Thoracic aorta endothelial cell (primary cell): ENCODE measurements around a stretch of chr2.

DNA sequence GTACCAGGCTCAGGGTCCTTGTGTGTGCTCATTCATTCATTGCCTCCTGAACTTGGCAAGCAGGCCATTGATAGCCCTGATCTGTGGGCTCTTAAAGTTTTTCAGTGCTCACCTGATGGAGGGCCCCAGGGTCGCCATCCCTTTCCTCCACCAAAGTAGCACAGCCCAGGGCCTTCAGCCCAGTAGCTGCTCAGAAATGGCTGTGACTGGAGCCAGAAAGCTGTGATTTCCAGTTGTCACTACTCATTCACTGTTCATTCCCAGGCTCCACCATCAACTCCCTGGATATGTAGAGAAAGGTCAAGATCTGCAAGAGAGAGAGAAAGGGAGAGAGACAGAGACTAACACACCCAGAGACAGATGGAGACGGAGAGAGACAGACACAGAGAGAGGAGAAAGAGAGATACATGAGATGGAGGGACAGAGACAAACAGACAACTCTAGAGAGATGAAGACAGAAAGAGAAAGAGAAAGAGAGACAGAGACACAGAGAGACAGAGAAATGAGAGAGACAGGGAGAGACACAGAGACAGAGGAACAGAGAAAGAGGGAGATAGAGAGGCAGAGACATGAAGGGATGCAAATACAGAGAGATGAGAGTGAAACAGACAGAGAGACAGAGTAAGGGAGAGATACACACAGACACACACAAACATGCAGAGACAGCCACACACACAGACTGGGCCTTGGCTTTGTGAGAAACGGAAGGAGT, 32.0 kb downstream of the IL18R1 start:
- CAGE, long polyA plus RNA = no peak

DNA sequence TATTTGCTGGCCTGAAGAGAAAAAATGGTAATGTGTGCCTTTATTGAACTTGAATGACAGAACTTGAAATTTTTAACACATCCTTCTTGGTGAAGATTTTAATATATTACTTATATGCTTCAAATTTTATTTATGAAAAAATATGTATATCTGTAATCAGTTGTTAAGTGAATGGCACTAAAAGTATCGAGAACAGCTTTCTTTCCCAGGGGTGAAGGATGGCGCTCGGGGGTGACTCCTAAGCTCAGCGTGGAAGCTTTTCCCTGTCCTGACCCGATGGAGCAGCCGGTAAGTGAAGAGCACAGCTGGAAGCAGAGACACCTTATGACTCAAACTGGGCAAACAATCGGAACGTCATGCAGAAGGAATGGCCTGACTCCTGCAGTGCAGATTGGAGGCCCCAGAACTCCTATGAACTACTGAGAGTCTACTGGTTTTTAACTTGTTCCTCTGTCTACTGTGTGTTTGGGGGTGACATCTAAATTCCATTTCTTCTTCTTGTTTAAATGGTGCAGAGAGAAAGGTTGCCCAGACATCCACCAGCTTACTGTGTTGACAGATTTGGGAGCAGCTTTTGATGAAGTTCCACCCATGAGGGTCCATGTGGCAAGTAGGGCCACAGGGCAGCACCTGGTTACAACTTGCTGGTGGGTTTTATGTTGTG, 27.8 kb downstream of the MFSD9 start:
- CAGE, long polyA plus RNA = no peak

DNA sequence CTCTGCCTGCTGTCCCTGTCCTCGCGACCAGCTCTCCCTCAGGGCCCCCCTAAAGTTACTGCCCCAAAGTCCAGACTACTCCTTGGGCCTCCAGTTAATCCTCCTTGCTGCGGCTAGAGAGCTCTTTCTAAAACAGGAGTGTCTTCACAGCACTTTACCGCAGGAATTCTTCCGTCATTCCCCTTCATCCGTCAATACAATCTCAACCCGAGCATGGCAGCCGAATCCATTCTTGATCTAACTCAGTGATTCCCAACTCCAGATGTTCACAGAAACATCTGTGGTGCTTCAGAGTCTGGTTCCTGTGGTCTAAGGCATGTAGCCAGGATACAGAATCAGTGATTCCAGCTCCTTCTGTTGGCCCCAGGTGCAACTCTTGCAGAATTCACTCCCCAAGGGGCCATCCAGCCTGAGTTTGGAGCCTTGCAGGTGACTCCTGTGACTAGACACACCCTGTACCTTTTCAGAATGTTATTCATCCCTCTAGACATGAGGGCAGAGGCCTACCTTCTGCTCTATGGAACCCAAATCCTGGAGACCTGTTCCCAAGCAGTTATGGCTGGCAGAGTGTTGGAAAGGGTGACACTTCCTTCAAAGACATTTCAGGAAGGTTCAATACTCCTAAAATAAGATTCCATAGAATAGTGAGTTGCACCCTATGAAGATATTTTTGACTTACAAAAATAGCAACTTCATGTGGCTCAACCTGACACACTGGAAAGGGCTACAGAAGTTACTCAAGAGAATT, 21.4 kb downstream of the MFSD9 start:
- CAGE, long polyA plus RNA = no peak

- CAGE, long polyA plus RNA = no peak
These were observed 532.2 kb upstream of the POU3F3 start for GRCh38 chr2:104321754-104322076.

GRCh38 chr2:104378640-104379562, 475.0 kb upstream of the POU3F3 start:
- CAGE, long polyA plus RNA = no peak

- CAGE, long polyA plus RNA = no peak
These were observed 11.0 kb upstream of the FHL2 start for GRCh38 chr2:105409620-105410409.

- CAGE, long polyA plus RNA = no peak
These were observed 28.4 kb upstream of the FHL2 start for GRCh38 chr2:105426950-105427919.

GRCh38 chr2:105448901-105449522, 50.2 kb upstream of the FHL2 start:
- CAGE, long polyA plus RNA = no peak

DNA sequence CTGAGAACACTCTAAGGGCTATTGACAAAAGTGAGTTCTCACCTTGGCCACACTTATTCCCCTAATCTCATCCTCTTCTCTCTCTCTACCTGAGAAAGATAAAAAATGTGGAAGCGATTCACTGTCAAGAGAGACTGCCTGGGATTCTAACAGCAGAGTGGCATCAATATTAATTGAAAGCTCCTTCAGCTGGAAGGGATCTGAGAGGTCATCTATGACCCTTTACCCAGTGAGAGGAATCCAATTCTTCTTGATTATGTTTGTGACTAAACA, 91.1 kb upstream of the FHL2 start:
- CAGE, long polyA plus RNA = no peak

- CAGE, long polyA plus RNA = no peak
These were observed 112.2 kb upstream of the FHL2 start for GRCh38 chr2:105510960-105511499.

- CAGE, long polyA plus RNA = no peak
These were observed 139.7 kb upstream of the NCK2 start for GRCh38 chr2:105604845-105605522.

DNA sequence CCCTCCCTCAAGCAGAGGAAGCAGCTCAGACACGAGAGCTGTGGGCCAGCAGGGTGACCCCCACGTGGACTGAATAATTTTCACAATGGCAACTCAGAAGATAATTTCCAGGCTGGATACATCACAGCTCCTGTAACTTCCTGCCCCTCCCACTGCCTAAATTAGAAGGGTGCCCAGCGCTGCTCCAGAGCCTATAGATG, 25.8 kb upstream of the NCK2 start:
- CAGE, long polyA plus RNA = no peak

DNA sequence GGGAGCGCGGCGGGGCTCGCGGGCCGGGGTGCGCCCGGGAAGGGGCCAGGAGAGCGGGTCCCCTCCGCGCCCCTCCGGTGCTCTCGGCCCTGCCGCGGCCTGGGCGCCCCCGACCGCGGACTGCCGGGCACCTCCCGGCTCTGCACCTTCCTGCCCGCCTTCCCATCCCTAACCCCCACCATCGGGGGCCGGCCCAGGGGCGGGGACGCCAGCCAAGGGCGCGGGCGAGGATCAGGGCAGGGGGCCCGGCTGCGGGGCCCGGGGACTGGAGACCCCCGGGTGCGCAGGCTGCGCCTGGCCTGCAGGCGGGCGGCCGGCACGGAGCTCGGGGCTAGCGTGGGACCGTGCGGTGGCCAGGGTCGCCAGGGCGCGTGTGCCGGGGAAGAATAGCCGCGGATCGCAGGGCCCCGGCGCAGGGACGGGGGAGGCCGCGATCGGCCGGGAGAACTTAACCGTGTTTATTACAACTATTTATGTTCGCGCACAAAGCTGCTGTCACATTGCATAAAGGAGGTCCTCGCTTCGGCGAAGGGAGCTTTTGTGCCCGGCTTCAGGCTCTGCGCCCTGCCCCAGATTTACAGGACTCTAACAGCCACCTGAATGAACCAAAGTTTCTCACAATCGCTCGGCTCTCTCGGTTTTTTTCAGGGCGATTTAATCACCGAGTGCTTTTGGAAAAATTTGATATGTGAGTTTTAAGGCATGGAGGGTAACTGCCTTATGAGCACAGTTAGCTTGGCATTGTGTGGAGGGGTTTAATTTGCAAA, 671 bp downstream of the NCK2 start:
- CAGE, long polyA plus RNA = no peak

DNA sequence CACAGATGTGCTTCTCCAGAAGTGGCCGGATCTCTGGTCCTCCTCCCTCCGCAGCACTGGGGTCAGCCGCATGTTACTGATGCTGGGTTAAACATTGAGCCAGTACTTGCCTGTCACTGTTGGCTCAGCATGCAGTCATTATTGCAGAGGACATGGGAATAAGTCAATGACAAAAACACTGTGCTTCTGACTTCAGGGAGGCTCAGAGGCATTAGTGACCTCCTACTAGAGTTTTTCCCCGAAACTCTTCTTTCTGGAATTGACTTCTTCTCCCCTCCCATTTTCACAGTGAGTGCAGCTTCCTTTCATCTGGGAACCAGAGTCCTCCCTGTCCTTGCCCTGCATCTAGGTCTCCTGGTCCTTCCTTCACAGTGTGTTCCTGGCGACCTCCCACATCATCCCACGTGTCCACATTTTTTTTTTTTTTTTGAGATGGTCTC, 27.8 kb downstream of the NCK2 start:
- CAGE, long polyA plus RNA = no peak

DNA sequence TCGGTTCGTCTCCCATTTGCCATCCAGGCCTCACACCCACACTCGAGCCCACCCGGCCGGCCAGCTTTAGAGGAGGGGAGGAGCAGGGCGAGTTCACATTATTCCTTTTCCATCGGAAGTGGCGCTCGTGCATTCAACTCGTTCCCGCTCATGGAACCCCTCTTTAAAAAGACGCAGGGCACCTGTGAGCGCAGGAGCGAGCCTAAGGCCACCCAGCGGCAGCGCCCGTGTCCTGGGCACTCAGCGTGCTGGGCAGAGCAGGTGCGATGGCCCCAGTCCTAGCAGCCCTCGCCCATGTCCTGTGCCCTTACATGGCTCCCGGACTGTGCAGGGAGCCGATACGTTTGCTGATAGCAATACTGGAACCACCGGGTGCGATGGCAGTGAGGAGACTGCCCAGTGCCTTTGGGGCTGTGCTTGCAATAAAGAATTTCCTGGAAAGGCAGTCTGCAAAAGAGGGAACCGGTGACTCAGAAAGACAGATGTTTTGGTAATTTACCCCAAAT, 148.7 kb downstream of the NCK2 start:
- CAGE, long polyA plus RNA = no peak

- CAGE, long polyA plus RNA = no peak
These were observed 138.2 kb upstream of the ECRG4 start for GRCh38 chr2:105927327-105927675.

- CAGE, long polyA plus RNA = no peak
These were observed 55.5 kb downstream of the UXS1 start for GRCh38 chr2:106138499-106139083.

GRCh38 chr2:106388624-106389362, 79.4 kb downstream of the RGPD3 start:
- CAGE, long polyA plus RNA = no peak

GRCh38 chr2:106575833-106576496, 88.8 kb downstream of the CD8B2 start:
- CAGE, long polyA plus RNA = no peak

- CAGE, long polyA plus RNA = no peak
These were observed 24.0 kb upstream of the SULT1C3 start for GRCh38 chr2:108215706-108216195.